Islet of Langerhans (tissue), 1 donor: ENCODE results near the genes ZNF780A, BLVRB and SHKBP1.

DNA sequence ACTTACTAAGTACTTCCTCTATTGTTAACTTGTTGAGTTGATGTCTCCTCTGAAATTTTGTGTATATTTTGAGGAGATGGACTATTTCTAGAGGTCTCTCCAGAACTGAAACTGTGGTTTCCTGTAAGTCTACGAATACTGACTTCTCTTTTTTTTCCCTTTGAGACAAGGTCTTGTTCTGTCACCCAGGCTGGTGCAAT lies 12.3 kb upstream of the EID2 start:
- RRBS, result no CpG with 5 or more reads among the region's 1 CpG

- RRBS, result no CpG with 5 or more reads among the region's 8 CpGs
Observed at GRCh38 chr19:39816411-39817301, 17.3 kb downstream of the DYRK1B start.

GRCh38 chr19:39877333-39878033 lies 31.3 kb upstream of the FBL start:
- RRBS, result no CpG with 5 or more reads among the region's 21 CpGs

- RRBS, result no CpG with 5 or more reads among the region's 9 CpGs
Observed at GRCh38 chr19:39897844-39898184, 51.6 kb upstream of the FBL start.

DNA sequence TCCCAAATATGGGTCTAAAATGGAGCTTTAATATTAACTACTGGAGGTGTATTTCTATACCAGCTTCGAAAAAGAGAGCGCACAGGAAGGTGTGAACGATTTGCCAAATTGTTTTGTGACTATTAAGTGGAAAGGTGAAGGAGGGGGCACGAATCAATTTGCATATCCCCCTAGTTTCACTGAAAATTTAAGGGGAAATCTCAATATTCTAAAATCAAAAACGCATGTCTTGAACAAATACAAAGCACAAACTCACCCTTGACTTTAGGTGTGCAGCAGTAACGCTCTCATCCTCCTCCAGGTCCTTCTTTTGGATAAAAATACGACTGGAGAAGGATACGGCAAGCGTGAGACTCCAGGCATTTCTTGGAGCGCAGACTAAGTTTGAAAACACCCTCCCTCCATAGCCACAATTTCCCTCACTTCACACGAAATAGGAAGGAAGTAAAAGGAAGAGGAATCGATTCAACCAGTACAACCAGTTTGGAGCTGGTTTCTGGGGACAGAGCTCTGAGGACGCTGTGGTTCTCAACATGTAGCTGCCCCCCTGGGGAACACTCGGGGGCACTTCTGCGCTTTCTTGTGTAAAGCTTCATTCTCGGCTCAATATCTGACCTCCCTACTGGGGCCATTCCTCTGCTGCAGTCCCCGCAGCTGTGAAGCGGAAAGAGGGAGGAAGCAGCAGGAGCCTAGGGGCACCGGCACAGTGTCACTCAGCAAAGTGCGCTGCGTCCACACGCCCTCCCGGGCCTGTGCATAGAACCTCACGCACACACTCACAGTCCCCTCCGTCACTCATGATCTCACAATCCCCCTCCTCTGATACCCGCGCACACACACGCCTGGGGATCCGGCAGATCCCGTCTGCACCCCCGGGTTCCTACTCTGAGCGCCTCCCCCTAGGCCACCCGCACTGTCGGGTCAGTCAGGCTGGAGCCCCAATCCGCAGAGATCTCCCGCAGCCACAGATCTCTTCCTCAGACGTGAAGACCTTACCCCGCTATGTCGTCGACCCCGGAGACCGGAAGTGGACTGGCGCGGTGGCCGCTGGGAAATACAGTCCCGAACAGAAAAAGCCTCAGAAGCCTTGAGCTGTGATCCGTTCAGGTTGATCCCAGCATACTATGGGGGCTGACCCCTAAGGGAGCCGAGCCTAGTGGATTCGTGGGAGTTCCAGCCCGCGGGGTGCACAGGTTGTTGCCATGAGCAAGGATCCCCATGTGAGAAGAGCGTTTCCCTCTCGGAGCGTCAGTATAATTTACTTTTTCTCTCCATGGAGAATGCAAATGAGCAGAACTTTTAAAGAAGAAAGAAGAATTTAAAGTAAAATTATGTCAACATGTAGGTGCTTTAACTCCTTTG lies at the start of gene ZNF780A:
Gene ZNF780A, minus strand, starts transcription at position 1,034 of the 1,362 bp plus-strand sequence.
- RRBS, result 5% methylated on average over 10 of the region's 54 CpGs

DNA sequence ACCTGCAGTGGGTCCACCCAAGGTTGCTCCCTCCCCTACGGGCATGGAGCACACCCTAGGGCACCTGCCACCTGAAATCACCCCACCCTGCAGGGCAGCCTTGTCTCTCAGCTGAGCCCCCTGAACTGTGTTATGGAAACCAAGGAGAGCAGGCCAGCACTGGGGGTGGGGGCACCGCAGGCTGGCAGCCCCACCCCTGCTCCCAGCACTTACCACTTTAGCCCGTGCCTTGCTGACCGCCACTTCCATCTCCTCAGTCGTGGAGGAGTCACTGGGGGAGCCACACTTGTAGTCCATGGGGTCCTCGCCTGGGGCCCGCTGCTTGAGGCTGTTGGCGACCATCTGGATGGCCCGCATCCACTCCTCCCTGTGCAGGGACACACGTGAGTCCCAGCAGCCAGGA lies 15.8 kb upstream of the CCNP start:
- RRBS, result no CpG with 5 or more reads among the region's 10 CpGs

DNA sequence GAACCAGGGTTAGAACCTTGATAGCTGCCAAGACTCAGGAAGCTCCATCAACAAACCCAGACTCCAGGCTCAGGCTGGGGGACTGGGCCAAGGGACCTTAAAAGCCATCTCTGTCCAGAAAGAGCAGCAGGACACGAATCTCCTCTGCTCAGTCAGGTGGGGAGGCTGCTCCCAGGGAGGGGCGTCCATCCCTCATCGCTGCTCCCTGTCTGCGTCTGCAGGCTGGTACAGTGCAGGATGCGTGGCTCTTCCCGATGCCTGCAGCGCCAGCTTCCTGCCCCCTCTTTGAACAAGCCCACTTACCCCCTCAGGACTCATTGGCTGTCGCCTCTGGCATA lies 21.6 kb downstream of the AKT2 start:
- RRBS, result no CpG with 5 or more reads among the region's 8 CpGs

- RRBS, result no CpG with 5 or more reads among the region's 17 CpGs
Observed at GRCh38 chr19:40266934-40267765, 18.0 kb downstream of the AKT2 start.

DNA sequence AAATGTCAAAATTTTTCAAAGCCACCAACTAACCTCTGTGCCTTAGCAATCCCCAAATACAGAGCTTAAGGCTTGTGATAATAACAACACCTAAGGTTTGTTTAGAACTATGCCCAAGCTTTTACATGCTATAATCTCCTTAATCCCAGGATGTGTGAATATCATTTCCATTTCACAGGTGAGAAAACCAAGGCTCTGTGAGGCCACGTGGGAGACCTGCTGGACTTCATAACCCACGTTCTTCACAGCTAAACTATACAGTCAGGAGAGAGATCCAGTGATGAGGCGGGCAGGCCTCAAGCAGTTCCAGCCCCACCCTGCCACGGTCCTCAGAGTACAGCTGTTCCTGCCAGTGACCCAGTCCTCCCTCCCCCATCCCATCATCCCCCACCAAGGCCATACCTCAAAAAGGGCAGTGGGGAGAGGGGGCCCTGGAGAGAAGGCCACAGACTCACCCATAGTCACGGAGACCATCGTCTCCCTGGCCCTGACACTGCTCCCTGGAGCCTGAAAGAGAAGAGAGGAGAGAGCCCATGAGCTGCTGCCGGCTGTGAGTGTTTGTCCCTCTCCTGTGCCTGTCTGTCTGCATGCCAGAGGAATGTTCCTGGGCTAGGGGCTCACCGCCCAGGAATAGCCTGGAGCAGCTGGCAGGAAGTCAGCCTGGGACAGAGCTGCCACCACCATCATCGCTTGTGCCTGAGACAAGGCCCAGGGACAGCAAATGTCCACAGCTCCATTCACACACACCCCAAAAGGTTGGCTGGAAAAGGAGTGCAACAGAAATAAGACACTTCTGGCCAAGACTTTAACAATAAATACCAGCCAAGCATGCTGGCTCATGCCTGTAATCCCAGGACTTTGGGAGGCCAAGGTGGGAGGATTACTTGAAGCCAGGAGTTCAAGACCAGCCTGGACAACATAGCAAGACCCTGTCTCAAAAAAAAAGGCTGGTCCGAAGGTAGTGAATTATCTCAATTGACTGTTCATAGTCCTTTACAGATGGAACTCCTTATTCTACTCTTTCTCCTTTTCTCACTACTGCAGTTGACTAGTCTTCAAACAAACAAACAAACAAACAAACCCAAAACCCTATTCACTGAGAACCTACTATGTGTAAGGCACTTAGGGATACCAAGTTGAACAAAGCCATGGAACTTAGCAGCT lies 6.4 kb downstream of the C19orf47 start:
- RRBS, result no CpG with 5 or more reads among the region's 10 CpGs

DNA sequence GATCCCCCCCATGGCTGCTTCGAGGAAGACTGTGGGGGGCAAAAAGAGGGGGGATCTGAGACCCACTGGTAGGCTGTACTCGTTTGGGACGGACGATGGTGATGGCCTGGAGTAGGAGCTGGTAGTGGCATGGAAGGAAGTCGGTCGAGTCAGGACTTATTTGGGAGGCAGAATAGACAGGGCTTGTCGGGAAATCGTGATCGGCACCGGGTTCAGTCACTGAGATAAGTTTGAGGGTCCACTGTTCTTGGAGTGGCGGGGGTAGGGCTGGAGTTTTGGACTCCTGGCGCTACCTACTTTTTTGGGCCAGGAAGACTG lies 869 bp downstream of the SERTAD1 start:
- RRBS, result no CpG with 5 or more reads among the region's 12 CpGs

GRCh38 chr19:40426216-40426494 lies 363 bp upstream of the SERTAD1 start:
- RRBS, result 13% methylated on average over 1 of the region's 9 CpGs

GRCh38 chr19:40445008-40445386 lies 862 bp upstream of the SERTAD3 start:
- RRBS, result no CpG with 5 or more reads among the region's 11 CpGs

DNA sequence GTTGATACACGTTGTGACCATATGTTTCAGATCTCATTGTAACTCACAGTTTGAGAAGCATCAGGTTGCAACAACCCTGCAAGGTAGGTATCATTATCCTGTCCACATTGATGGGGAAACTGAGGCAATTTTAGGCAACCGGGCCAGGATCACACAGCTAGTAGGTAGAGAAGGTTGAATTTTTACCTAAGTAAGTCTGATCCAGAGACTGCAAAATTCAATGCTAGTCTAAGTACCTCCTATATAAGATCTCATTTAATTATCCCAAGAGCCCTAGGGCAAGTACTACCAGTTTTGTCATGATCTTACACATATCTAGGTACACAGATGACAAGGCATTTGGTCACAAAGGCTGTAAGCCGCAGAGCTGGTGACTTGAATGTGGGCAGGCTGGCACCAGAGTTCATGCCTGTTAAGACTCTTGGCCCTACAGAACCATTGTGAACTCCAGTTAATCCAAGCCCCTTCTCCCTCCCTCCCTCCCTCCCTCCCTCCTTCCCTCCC lies 2.4 kb downstream of the BLVRB start:
- RRBS, result no CpG with 5 or more reads among the region's 3 CpGs

GRCh38 chr19:40465459-40465939 lies at the start of gene BLVRB:
TSS of gene BLVRB (minus strand) at chr19:40465745.
- RRBS, result 7% methylated on average over 4 of the region's 42 CpGs

DNA sequence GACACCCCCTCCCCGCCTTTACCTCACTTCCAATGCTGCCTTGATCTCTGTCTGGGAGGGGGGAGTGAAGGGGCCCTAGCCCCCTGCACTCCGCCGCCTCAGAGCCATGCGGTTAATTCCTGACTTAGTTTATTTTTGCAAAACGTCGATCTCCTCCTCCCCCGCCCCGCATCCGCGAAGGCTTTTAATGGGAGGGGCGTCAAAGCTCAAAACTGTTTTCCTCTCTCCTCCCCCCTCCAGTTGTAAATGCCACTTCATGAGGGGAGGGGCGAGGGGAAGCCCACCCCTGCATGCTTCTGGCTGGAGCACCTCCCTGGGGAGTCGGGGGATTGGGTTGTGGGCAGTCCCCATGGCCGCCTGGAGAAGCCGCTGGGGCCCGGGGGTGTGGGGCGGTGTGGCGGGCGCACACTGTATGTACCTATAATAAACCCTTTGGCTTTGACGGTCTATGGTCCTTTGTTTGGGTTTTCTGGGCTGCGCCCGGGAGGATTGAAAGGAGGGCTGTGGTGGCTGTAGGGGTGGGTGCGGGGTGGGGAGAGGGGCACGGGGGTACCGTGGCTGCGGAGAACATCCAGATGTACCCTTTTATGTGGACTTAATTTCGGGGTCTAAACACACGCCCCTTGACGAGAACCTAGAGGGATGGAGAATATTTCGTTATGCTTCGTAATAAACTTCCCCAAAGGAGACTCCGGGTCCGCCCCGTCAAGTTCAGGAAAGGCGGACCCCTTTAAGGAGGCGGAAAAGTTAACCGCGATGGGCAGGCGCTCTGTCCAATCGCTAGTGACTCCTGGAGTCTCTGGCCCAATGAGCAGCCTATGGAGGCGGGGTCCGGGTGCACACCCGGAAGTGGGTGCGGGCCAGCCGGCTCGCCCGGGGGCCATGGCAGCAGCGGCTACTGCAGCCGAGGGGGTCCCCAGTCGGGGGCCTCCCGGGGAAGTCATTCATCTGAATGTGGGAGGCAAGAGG lies at the start of gene SHKBP1:
Gene SHKBP1, plus strand, starts transcription at position 856 of the 969 bp plus-strand sequence.
- RRBS, result 5% methylated on average over 5 of the region's 51 CpGs

- RRBS, result no CpG with 5 or more reads among the region's 4 CpGs
Observed at GRCh38 chr19:40592365-40592642, 8.9 kb upstream of the LTBP4 start.

DNA sequence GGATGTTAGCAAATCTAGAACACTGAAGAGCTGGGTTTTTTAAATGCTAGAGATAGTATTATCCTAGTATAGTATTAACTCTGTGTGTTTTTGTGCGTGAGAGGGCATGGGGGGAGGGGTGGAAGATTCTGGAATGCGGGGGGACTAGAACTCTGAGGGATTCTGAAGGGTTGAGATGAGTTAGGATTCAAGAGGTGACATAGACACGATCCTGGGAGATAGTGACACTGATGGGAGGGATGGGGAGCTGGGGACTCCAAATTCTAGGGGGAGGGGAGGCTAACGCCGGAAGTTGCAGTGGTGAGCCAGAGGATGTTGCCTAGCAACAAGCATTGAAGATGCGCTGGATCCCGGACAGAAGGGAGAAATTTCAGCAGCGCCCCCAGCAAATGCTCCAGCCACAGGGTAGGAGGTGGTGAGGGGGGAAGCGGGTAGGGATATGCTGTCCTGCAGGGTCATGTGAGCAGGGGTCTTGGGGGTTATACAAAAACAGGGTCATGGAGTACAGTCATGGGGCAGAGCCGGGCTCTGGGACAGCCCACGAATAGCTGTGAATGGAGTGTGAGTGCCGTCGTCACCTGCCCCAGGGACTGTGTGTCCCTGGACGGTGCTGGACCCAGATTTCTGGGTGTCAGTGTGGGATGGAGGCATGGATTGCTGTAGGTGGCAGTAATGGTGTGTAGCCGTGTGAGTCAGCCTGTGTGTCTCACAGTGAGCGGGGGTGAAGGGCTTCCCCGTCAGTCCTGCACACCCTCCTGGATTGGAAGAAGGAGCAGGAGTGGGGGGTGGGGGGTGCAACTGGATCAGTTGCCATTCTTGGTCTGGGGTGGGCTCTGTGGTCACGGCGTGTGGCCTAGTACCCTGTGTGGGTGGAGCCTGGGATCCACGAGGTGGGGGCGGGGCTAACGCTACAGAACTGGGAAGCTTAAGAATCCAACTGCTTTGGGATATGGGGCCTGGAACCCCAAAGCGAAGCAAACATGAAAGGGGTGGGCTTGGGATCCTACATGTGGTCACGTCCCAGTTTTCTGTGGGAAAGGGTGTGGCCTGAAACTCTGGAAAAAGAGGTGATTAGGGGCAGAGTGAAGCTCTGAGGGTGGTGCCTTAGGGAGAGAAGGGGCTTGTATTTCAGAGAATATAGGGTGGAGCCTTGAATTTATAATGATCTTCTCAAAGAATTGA lies 6.6 kb upstream of the LTBP4 start:
- RRBS, result 16% methylated on average over 3 of the region's 24 CpGs

DNA sequence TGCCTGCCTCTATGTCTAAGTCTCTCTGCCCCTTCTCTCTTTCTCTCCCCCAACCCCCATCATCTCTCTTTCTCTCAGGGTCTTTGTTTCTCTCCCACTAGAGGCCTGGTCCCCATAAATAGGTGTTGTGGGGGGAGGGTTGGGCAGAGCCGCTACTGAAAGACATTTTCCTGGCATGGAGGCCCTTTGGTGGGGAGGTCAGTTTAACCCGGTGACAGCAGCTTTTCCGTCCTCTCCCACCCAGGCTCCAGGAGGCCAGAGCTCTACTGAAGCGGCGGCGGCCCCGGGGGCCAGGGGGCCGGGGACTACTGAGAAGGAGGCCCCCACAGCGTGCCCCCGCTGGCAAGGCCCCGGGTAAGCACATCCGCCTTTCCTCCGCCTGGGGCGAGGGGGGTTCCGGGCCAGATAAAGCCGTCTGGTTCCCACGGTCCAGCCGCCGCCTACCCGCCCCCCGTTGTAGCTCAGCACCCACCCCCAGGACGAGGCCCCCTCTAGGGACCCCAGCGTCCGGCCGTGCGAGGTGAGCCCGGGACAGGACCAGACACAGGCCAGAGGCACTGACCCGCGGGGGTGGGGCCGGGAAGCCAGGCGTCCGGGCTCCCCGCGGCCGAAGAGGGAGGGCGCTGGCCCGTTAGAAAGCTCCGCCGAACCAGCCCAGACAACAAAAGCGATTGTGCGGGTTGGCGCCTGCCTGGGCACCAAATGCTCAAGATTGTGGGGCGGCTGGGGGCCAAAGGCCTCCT lies 1.2 kb upstream of the LTBP4 start:
- RRBS, result 20% methylated on average over 21 of the region's 43 CpGs

- RRBS, result 9% methylated on average over 12 of the region's 55 CpGs
Observed at GRCh38 chr19:40603390-40604466, 2.6 kb downstream of the LTBP4 start.

DNA sequence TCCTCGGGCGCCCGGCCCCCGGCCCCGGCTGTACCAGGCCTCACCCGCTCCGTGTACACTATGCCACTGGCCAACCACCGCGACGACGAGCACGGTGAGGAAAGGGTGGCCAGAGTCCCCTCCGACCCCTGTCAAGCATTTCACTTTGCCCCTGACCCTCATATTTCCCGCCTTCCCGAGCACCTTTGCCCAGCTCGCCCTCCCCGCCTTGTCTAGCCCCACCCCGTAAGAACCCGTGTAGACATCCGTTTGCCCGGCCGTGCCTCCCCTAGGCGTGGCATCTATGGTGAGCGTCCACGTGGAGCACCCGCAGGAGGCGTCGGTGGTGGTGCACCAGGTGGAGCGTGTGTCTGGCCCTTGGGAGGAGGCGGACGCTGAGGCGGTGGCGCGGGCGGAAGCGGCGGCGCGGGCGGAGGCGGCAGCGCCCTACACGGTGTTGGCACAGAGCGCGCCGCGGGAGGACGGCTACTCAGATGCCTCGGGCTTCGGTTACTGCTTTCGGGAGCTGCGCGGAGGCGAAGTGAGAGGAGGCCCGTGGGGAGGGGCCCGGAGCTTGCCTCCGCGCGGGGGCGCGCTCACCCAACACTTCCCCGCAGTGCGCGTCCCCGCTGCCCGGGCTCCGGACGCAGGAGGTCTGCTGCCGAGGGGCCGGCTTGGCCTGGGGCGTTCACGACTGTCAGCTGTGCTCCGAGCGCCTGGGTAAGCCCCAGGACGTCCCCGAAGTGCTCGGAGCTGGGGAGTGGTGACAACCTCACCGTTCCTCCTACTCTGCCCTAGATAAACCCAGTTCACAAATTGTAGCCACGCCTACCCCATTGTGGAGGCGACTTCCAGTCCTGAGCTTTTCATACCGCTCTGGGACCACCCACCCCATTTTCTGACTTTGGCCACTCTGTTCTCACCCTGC lies 4.2 kb downstream of the LTBP4 start:
- RRBS, result 4% methylated on average over 14 of the region's 81 CpGs